SK-N-SH (cell line): ENCODE measurements around the genes SKP1 and JADE2.

- RRBS: no CpG with 5 or more reads among the region's 2 CpGs
CAGE:
- cytosol, long polyA plus RNA: no peak
- long polyA plus RNA: no peak
- nucleus, long polyA plus RNA: no peak
Measured at GRCh38 chr5:133821157-133821749, 147.2 kb downstream of the C5orf15 start.

DNA sequence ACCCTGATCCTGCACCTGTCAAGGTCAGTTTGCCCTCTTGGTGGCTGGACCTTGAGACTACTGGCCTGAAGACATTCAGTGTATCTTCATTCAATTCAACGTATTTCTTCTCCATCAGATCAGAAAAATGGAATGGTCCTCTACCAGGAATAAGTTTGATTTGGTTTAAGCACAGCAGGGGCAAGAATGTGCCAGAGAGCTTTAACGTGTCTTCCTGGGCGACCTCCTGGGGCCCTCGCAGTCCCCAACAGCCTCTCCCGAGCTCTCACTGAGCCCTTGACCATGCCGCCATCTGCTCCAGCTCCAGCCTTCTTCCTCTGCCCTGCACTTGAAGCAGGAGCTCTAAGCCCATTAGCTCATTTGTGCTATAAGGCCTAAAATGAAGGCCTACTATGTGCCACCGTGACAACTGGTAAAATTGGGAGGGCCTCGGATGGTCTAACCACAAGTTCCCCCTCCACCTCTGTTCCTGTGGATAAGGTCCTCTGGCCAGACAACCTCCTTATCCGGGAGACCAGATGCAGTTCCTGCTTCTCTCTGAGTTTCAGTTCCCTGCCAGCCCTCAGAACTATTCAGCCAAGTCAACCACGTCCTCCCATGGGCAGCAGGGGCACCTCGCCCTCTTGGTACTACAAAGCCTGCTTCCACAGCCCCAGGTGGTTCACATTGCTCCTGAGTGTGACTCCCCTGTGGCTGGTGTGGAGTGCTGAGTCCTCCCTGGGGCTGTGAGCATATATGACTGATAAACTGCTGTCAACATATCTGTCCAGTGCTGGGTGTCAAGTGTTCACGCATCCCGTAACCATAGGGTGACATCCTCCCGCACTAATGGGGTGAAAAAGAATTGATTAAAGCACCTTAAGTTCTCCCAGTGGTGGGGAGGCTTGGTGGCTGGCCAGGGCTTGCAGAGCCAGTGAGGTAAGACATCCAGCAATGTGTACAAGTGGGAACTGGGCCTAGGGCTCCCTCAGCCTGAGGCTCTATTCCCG lies 35.8 kb downstream of the C5orf15 start:
- RRBS: no CpG with 5 or more reads among the region's 15 CpGs
CAGE:
- cytosol, long polyA plus RNA: no peak
- long polyA plus RNA: no peak
- nucleus, long polyA plus RNA: no peak

- RRBS: no CpG with 5 or more reads among the region's 1 CpG
CAGE:
- cytosol, long polyA plus RNA: no peak
- long polyA plus RNA: no peak
- nucleus, long polyA plus RNA: no peak
Measured at GRCh38 chr5:134029077-134029522, 24.3 kb upstream of the VDAC1 start.

- RRBS: no CpG with 5 or more reads among the region's 6 CpGs
CAGE:
- cytosol, long polyA plus RNA: no peak
- long polyA plus RNA: no peak
- nucleus, long polyA plus RNA: no peak
Measured at GRCh38 chr5:134124461-134124952, 10.0 kb downstream of the TCF7 start.

DNA sequence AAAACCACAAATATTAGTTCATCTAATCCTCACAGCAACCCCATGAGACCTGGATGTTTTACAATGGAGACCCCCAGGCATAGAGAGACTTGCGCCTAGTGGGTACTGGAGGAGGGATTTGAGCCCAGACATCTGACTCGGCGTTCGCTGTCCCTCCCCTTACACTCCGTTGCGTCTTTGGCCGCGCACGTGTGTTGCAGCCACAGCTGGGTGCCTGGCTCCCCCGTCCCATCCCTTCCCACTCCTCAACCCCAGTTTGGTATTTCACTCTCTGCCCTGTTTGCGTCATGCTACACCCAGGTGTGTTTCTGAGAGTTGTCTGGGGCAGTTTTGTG lies 13.4 kb downstream of the TCF7 start:
- RRBS: no CpG with 5 or more reads among the region's 11 CpGs
CAGE:
- cytosol, long polyA plus RNA: no peak
- long polyA plus RNA: no peak
- nucleus, long polyA plus RNA: no peak

DNA sequence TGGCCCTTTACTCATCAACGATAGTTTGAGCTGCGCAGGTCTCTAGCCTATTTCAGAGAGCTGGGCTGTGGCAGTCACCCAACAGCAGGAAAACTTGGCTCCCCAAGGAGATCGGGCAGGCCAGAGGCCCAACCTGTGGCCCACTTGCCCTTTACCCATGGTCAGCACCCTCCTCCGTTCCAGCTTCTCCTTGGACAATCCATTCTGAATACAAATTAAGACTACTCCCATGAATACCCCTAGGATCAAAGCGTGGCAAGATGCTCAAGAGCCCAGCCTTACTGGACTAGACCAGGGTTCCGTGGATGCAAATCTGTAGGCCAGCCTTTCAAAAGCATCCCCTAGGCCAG lies 25.2 kb downstream of the TCF7 start:
- RRBS: no CpG with 5 or more reads among the region's 6 CpGs
CAGE:
- cytosol, long polyA plus RNA: no peak
- long polyA plus RNA: no peak
- nucleus, long polyA plus RNA: no peak

DNA sequence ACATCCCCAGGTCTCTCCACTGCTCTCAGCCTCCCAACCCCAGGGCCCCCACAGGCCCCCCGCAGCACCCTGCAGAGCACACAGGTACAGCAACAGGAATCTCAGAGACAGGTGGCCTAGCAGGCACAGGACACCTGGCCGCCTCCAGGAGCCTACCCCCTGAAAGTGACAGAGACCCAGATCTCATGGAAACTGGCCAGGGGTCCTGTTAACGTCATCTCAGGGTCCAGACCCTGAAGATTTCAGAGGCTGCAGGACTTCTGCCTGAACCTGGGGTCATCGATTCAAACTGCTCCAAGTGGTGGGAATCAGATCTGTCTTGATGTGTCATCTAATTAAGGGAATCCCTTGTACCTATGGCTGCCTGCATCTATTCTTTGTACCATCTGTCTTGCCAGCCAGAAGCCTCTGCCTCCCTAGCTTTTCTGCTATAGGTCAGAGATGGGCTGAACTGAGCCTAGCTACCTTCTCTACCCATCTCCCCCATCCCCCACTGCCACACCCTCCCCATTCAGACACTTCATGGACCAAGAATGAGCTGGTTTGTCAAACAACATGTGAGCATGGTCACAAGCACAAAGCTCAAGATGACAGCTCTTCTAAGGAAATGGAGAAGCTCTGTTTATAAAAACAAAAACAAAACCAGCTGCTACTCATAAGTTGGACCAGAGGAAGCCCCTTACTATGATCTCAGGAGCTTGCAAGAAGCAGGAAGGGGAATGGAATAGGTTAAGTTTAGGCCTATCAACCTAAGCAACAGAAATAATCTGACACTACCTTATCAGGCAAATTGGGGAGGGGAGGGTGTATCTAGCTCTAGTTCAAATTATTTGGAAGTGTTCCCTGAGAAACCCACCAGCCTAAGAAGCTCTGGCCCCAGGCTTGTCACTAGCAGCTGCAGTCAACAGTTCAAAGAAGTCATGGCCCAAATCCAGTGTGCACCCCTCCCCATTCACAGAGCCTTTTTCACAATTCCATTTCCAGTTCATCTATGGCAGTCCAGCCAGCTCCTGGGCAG lies 30.0 kb downstream of the SKP1 start:
- RRBS: no CpG with 5 or more reads among the region's 4 CpGs
CAGE:
- cytosol, long polyA plus RNA: no peak
- long polyA plus RNA: no peak
- nucleus, long polyA plus RNA: no peak

DNA sequence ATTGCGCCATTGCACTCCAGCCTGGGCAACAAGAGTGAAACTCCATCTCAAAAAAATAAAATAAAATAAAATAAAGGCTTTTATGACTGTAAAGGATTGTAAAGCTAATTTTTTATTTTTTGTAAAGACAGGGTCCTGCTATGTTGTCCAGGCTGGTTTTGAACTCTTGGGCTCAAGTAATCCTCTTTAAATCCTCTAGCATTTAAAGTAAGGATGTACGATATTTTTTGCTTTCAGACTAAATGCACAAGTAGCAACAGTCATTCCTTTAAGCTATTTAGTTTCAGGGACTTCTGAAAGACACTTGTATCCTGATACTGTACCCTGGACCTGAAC lies 6.7 kb downstream of the SKP1 start:
- RRBS: no CpG with 5 or more reads among the region's 2 CpGs
CAGE:
- cytosol, long polyA plus RNA: no peak
- long polyA plus RNA: no peak
- nucleus, long polyA plus RNA: no peak

GRCh38 chr5:134175676-134176076 lies 1.1 kb downstream of the SKP1 start:
- RRBS: no CpG with 5 or more reads among the region's 8 CpGs
CAGE:
- cytosol, long polyA plus RNA: no peak
- long polyA plus RNA: no peak
- nucleus, long polyA plus RNA: no peak

- RRBS: 1% methylated on average over 50 of the region's 105 CpGs
CAGE:
- cytosol, long polyA plus RNA: start-site peak on the minus strand at chr5:134176944-134176977, 4,114 and 6,078 reads in 2 replicates
- long polyA plus RNA: start-site peak on the minus strand at chr5:134176944-134176977, 5,040 and 5,423 reads in 2 replicates
- nucleus, long polyA plus RNA: start-site peak on the minus strand at chr5:134176945-134177007, 861 and 3,910 reads in 2 replicates
Measured at GRCh38 chr5:134176077-134177175, at the start of gene SKP1. TSS of gene SKP1 (minus strand) at chr5:134176950.

- RRBS: 2% methylated on average over 7 of the region's 28 CpGs
CAGE:
- cytosol, long polyA plus RNA: no peak
- long polyA plus RNA: no peak
- nucleus, long polyA plus RNA: no peak
Measured at GRCh38 chr5:134177176-134177718, 497 bp upstream of the SKP1 start.

GRCh38 chr5:134246782-134247350 lies 21.0 kb upstream of the PPP2CA start:
- RRBS: no CpG with 5 or more reads among the region's 5 CpGs
CAGE:
- cytosol, long polyA plus RNA: no peak
- long polyA plus RNA: no peak
- nucleus, long polyA plus RNA: no peak

GRCh38 chr5:134371930-134372435 lies 614 bp downstream of the UBE2B start:
- RRBS: 2% methylated on average over 8 of the region's 23 CpGs
CAGE:
- cytosol, long polyA plus RNA: no peak
- long polyA plus RNA: no peak
- nucleus, long polyA plus RNA: no peak

DNA sequence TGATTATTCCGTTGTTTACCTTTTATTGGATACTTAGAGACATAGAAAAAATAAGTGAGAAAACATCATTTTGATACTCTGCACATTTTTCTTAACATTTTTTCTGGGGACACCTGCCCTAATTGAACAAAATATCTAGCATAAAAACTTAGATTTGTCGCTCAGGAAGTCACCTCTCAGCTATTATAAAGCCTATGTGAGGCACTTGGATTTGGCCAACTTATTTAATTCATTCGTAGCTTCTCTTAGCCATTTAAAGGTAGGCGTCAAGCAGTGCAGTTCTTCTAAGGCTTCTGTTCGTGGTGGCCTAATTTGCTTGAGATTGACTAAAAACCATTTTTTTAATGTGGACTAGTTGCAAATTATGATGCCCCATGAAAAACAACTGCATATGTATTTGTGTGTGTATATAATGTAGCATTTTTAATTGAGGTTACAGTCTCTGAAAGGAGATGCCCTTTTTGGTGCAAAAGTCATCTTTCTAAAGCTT lies 1.1 kb downstream of the UBE2B start:
- RRBS: no CpG with 5 or more reads among the region's 5 CpGs
CAGE:
- cytosol, long polyA plus RNA: no peak
- long polyA plus RNA: no peak
- nucleus, long polyA plus RNA: no peak

- RRBS: no CpG with 5 or more reads among the region's 3 CpGs
CAGE:
- cytosol, long polyA plus RNA: no peak
- long polyA plus RNA: no peak
- nucleus, long polyA plus RNA: no peak
Measured at GRCh38 chr5:134388066-134388515, 16.7 kb downstream of the UBE2B start.

GRCh38 chr5:134437915-134438471 lies 26.3 kb upstream of the CDKN2AIPNL start:
- RRBS: no CpG with 5 or more reads among the region's 4 CpGs
CAGE:
- cytosol, long polyA plus RNA: no peak
- long polyA plus RNA: no peak
- nucleus, long polyA plus RNA: no peak

GRCh38 chr5:134466256-134467332 lies 54.9 kb upstream of the CDKN2AIPNL start:
- RRBS: 2% methylated on average over 11 of the region's 30 CpGs
CAGE:
- cytosol, long polyA plus RNA: no peak
- long polyA plus RNA: no peak
- nucleus, long polyA plus RNA: no peak

DNA sequence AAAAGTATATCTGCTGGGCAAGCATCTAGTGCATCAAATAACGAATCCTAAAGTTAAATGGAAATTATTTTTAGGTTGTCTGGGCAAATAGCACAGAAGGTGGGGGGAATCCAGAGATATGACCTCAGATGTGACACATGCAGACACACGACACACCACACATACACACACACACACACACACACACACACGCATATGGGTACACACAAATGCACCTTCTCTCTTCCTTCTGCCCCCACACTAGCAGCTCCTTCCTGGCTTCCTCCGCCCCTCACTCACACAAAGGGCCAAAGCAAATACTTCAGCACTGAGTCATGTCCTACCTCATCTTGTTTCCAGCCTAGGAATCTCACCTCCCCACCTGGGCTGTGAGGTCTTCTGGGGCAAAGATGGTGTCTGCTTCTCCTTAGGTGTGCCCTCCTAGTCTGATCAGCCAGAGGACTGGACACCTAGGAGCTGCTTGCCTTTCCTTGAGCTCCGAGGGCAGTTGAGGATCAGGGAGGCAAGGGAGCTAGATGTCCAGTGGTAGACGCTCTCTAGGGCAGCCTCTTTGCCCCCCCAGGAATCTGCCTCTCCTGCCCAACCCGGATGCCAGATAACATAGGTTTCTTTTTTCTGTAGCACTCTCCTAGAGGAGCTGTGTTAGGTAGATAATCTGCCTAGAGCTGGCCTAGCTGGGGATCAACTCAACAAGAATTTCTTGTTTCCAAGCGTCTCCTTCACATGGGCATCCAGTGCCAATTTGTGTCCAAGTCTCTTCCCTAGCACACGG lies 14.3 kb upstream of the JADE2 start:
- RRBS: no CpG with 5 or more reads among the region's 9 CpGs
CAGE:
- cytosol, long polyA plus RNA: no peak
- long polyA plus RNA: no peak
- nucleus, long polyA plus RNA: no peak

DNA sequence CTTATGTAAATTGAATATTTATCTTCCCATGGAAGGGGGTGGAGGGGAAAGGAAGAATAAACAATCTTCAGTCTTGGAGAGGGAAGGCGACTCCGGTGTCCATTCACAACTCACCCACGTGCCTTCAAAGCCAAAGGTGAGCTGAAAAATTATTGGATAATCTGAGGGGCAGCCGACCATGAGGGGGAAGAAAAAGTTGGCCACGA lies 1.7 kb upstream of the JADE2 start:
- RRBS: no CpG with 5 or more reads among the region's 5 CpGs
CAGE:
- cytosol, long polyA plus RNA: no peak
- long polyA plus RNA: no peak
- nucleus, long polyA plus RNA: no peak

DNA sequence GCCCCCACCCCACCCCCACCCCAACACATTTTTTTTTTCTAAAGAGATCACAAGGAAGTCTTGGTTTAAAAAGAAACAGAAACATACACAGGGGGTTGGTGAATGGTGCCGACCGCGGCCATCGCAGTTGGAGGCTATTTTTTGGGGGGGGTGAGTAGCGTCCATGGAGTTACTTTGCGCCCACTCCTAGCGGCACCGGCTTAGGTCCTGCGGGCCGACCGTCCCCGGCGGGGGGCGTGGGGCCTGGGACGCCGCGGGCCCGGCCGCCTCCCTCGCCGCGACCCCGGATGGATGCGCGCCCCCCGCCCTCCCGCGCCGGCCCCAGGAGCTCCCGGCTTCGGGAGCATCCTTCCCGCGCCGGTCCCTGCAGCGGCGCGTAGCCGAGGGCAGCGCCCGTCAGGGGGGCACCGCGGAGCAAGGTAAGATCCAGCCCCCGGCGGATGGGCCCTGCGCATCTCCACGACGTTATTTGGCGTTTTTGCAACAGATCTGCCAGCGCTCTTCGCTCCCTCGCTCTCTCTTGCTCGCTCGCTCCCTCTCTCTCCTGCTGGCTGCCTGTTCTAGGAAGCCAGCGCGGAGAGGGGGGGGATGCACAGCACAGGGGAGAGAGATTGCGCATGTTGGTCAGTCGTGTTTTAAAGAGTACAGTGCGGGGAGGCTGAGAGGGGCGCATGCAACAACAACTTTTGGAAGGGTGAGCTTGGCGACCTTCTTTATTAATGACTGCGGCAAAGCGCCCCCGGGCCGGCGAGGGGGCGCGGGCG lies at the start of gene JADE2:
TSS of gene JADE2 (plus strand) at position 78 of the 764 bp plus-strand sequence.
- RRBS: under 1% methylated on average over 16 of the region's 68 CpGs
CAGE:
- cytosol, long polyA plus RNA: no peak
- long polyA plus RNA: no peak
- nucleus, long polyA plus RNA: no peak